Skeletal muscle cell (primary cell): ENCODE measurements around the gene TEX51.

DNA sequence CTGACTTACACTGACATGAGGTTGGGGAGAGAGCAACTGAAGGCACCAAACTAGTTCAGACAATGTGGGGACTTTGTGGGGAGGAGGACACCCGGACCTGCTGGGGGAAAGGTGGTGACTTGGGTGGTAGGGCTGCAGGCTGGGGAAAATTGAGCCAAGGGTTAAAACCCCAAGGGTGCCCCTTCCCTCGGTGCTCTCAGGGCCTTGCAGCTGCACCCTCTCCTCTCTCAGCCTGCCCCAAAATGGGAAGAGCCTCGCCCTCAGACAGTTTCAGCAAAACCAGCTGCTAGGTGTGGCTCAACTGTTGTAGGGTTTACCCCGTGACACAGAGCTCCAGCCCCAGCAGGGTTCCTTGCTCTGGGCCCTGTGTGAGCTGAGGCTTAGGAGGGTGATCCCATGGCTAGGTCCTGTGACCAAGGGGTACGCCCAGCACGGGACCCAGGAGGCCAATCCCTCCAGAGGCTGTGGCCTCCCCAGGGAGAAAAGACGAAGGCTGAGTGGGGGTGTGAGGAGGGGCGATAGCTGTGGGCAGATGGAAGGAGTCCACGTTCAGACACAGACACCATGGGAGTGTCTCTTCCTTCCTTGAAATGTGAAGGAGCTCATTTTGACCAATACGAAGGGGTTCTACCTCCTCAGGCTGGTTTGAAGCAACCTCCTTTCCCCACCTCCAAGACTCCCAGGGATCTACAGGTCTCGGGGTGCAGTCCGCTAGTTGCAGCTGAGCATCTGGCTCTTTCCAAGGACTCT is 28.8 kb downstream of the MARCO start:
- RRBS = no CpG with 5 or more reads among the region's 12 CpGs

DNA sequence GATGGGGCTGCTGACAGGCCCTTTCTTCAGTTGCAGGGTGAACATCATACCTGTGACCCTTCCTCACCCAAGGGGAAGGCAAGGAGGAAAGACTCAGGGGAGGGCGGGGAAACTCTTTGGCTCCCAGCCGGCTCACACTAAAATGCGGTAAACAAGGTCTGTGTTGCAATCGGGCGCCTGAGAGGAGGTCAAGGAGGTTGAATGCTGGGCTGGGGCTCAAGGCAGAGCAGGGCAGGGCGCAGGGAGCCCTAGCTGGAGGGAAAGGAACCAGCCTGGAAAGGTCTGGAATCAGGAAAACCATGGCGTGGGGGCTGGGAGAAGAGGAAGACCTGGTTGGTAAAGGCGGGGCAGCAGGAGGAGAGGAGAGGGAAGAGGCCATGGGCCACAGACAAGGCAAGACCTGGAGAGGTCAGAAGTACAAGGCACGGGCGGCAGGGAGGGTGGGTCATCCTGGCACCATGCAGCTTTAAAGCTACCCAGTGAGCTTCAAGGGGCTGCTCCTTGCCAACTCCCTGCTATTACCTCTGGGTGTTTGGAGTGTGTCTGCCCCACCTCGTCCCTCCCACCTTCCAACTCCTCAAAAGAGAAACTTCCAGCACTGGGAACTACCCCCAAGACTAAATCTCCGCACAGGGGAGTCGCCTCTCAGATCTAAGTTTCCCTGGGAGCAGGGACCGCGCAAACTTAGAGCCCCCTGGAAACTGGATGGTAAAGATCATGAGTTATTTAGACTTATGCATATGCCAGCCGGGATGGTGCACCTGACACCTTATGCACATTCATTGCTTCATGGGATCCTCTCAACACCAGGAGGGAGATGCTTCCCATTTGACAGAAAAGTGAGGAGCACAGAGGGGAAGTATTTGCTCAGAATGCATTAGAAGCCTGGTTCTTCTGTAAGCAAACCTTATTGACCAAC is 4.6 kb upstream of the TMEM37 start:
- RRBS = no CpG with 5 or more reads among the region's 16 CpGs

- RRBS = no CpG with 5 or more reads among the region's 7 CpGs
These were observed 1.1 kb upstream of the TMEM37 start for GRCh38 chr2:119430640-119430963.

DNA sequence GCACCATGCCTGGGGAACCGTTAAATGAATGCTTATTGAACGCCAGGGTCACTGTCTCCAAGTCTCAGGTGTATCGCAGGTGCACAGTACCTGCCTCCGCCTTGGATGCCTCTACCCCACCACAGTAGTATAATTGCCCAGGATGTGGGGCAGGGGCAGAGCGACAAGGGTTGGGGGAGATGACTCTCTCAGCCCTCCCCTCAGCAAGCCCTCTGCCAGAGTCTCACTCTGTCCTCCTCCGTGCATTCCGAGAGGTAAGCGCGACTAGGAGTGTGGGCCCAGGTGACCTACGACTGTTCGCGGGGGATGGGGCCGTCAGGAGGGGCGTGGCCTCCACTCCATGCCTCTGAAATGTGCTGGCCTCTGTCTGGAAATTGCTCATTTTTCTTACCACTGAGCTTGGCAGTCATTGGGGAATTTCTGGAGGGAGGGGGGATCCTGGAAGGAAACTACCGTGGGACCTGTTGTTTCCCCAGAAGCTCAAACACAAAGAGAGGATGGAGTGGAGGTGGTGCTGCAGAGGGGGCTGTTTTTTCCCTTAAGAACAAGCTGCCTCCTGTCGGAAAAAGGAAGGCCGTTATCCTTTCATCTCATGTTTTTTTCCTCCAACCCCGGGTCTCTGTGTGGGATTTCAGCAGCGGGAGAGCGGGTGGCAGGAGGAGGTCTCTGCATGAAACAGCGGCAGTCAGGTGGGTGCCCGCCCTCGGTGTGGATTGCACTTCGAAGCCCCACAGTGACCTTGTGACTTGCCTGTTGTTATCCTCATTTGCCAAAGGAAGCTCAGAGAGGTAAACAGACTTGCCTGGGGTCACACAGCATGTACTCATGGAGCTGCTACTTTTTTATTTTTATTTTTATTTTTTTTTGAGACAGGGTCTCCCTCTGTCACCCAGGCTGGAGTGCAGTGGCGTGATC is 13.0 kb upstream of the RALB start:
- RRBS = no CpG with 5 or more reads among the region's 25 CpGs

DNA sequence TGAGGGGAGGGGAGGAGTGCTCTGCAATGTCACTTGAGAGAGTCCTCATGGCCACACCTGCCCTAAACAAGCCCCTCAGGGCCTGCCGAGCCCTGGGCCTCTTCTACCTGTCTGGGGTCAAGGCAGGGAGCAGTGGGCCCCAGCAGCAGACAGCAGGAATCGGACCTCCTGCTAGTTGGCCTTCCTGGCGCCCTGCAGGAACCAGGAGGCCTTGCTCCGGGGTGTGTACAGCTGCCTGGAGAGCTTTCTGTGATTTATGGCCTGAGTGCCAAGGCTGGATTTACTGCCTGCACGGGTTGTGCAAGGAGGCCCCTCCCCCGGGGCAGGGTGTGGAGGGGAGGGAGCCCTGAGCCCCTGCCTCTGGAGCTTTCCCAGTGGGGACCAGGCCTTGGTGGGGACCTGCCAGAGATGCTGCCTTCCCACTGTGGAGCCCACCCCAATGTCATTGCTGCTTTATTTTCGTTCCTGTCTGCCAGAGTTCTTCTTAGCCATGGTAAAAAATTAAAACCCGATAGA is 7.2 kb upstream of the RALB start:
- RRBS = no CpG with 5 or more reads among the region's 8 CpGs

GRCh38 chr2:120269351-120269623 is 16.6 kb downstream of the RALB start:
- RRBS = no CpG with 5 or more reads among the region's 3 CpGs

GRCh38 chr2:120344760-120345643 is 934 bp upstream of the INHBB start:
- RRBS = 1% methylated on average over 56 of the region's 116 CpGs

- RRBS = 3% methylated on average over 8 of the region's 45 CpGs
These were observed 96.1 kb downstream of the INHBB start for GRCh38 chr2:120441909-120442596.

GRCh38 chr2:120596837-120597462 is 138.7 kb upstream of the GLI2 start:
- RRBS = 9% methylated on average over 1 of the region's 11 CpGs

DNA sequence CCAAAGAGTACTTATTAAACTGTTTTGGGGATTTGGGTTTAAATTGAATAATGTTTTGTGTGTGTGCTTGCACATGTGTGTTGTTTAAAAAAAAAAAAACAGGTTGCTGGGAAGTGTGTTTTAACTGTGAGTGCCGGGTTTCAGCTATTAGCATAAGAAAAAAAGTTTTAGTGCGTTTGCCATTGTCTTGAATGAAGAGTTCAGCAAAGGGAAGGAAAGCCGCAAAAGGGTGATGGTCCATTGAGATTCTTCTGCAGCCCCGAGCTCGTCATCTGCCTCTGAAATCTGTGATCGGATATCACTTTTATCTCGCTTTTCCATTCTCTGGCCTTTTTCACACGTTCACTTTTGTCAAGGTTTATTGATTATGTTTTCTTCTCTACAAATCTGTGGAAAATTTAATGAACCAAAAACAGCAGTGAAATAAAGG is 4.7 kb downstream of the GLI2 start:
- RRBS = no CpG with 5 or more reads among the region's 8 CpGs

GRCh38 chr2:121071005-121071446 is 214.0 kb downstream of the TFCP2L1 start:
- RRBS = no CpG with 5 or more reads among the region's 14 CpGs

GRCh38 chr2:121203637-121204225 is 81.3 kb downstream of the TFCP2L1 start:
- RRBS = no CpG with 5 or more reads among the region's 9 CpGs

DNA sequence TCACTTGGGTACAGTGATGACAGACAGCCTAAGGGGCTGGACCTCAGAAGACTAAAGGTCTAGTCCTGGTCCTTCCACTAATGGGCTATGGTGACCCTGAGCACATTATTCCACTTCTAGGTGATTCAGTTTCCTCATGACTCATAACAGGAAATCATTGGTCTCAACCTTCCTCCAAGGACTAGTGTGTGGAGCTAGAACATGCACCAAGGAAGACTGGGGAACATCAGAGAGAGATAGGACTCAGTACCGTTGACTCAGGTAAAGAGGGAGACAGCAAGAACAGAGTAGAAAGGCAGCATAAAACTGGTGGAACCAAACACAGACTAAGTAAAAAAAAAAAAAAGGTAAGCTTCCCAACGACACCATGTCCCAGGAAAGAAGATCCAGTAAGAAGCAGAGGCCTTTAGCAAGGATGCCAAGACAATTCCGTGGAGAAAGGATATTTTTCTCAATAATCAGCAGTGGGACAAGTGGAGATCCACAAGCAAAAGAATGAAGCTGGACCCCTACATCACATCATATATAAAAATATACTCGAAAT is 63.9 kb downstream of the TFCP2L1 start:
- RRBS = no CpG with 5 or more reads among the region's 4 CpGs

- RRBS = no CpG with 5 or more reads among the region's 11 CpGs
These were observed 52.8 kb downstream of the CLASP1 start for GRCh38 chr2:121596208-121597098.

GRCh38 chr2:121707256-121707872 is 29.3 kb downstream of the NIFK start:
- RRBS = no CpG with 5 or more reads among the region's 12 CpGs

GRCh38 chr2:121831983-121832318 is 76.5 kb downstream of the TSN start:
- RRBS = no CpG with 5 or more reads among the region's 5 CpGs

DNA sequence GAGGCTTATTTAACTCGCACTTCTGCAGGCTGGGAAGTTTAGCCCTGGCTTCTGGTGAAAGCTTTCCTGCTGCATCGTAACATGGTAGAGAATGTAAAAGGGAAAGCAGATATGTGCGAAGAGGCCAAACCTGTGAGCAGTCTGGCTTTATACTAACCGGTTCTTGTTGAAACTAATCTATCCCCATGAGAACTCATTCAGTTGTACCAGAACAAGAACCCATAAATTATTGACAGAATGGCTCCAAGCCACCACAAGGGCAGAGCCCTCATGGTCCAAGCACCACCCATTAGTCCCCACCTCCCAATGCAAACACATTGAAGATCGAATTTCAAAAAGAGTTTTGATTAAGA is 318.7 kb downstream of the CNTNAP5 start:
- RRBS = no CpG with 5 or more reads among the region's 5 CpGs

DNA sequence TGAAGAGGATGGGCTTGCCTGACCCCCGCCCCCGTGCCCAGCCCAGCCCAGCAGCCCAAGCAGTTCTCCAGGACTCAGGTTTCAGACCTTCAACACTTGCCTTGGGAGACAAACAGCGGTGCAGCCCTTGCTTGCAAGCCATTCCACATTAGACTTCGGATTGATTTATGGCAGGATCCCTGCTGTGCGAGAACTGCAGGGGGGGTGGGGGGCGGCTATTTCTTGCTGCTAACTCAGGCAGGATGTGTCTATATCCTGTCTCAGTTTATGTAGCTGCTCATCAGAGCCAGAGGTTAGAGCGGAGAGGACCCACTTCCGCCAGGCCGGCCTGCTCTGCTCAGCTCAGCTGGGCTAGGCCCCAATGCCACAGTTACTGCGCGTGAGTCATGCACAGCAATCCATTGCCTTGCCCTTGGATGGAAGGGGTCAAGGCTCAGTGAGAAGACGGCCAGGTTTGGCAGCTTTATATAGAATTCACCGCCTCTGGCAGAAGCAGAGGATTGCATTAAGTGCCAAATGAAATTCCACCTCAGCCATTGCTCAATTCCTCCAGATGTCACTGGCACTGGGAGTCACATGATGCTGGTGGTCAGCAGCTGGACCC is 1.8 kb downstream of the GYPC start:
- RRBS = no CpG with 5 or more reads among the region's 13 CpGs

- RRBS = 2% methylated on average over 13 of the region's 33 CpGs
These were observed 12.5 kb upstream of the TEX51 start for GRCh38 chr2:126886109-126886680.

DNA sequence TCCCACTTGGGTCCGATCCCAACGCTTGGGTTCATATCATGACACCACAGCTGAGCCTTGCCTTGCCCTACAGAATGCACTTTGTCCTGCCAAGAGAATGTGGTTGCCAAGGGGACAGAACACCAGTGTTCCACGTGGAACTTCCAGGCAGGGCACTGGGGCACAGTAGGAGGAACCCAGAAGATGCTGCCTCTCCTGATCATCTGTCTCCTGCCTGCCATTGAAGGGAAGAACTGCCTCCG is at the start of gene TEX51:
Gene TEX51 (plus strand): TSS at position 155 of the 242 bp plus-strand sequence.
- RRBS = no CpG with 5 or more reads among the region's 4 CpGs